HepG2 (cell line): ENCODE measurements around a stretch of chr6.

DNA sequence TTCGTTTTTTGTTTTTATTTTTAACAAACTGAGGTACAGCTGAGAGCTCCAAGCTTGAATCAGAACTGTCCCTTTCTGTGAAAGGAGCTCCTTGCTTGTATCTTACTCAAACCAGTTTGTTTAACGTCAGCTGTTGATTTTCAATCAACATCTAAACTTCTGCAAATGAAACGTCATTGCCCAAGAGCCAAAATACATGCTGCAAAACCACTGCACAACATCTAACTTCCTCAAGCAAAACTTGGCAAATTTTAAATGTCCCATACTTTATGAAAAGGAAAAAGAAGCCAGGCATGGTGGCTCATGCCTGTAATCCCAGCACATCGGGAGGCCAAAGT, 15.2 kb downstream of the VNN2 start:
- RRBS, 2 experiments: no CpG with 5 or more reads among the region's 4 CpGs
CAGE:
- cytosol, long polyA minus RNA: no peak
- cytosol, long polyA plus RNA: no peak
- long polyA plus RNA: no peak
- nucleus, long polyA minus RNA: no peak
- nucleus, long polyA plus RNA: no peak

- RRBS, 2 experiments: no CpG with 5 or more reads among the region's 8 CpGs
CAGE:
- cytosol, long polyA minus RNA: no peak
- cytosol, long polyA plus RNA: no peak
- long polyA plus RNA: no peak
- nucleus, long polyA minus RNA: no peak
- nucleus, long polyA plus RNA: no peak
Measured at GRCh38 chr6:133594586-133594955, 294.3 kb upstream of the TCF21 start.

DNA sequence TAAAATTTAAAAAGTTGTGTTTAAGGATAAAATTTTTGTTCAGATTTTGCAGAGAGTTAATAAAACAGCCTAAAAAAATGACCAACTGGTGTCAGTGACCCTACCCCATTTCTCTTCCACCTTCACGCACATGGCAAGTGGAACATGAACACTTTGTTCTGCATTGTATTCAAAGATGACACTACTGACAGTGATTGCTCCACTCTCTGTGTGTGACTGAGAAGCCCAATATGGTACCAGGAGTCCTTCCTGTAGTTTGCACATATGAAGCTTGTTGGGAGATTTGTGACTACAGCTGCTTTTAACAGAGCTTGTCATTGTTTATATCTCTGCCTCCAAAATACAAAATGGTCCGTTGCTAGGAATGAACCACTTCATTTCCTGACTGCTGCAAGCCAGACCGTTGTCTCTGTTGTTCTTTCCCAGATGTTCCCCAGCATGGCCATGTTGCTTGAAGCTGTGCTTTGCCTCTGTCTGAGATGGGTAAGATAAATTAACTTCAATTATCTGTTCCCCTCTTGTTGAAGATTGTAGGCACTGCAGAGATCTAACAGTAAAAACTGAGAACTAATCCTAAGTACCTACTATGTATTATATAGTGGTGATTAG, 140.2 kb upstream of the TCF21 start:
- RRBS, 2 experiments: no CpG with 5 or more reads among the region's 3 CpGs
CAGE:
- cytosol, long polyA minus RNA: no peak
- cytosol, long polyA plus RNA: no peak
- long polyA plus RNA: no peak
- nucleus, long polyA minus RNA: no peak
- nucleus, long polyA plus RNA: no peak

DNA sequence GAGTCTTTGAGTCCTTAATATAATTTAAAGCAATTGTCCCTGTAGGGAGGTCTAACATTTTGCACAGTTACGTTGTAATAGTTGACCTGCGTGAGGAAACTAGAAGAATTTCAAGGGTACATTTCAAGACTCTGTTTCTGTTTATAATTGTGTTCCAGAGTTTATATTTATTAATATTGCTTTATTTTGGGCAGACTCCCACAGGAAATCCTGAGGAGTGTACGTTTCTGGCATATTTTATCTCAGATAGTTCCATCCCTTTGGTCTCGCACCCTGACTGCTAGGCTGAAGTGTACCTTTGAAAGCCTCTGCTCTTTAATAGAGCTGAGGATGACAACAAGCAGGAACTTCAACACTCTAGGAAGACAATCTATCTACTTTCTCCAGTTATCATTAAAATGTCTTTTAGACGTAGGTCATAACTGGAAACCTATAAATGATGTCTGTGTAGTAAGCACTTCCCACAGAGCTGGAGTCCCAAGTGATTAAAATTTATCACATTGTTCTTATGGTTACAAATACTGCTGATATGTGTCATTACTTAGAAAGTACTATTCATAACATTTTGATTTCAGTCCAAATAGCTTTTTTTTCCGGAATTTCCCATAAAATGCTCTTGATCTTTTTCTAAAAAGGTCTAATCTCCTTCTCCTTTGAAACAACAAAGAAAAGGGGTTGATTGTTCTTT, 133.0 kb upstream of the TCF21 start:
- RRBS, 2 experiments: no CpG with 5 or more reads among the region's 6 CpGs
CAGE:
- cytosol, long polyA minus RNA: no peak
- cytosol, long polyA plus RNA: no peak
- long polyA plus RNA: no peak
- nucleus, long polyA minus RNA: no peak
- nucleus, long polyA plus RNA: no peak

GRCh38 chr6:134170770-134171411, 118.5 kb upstream of the SLC2A12 start:
- RRBS, 2 experiments: no CpG with 5 or more reads among the region's 13 CpGs
CAGE:
- cytosol, long polyA minus RNA: no peak
- cytosol, long polyA plus RNA: no peak
- long polyA plus RNA: no peak
- nucleus, long polyA minus RNA: no peak
- nucleus, long polyA plus RNA: no peak

DNA sequence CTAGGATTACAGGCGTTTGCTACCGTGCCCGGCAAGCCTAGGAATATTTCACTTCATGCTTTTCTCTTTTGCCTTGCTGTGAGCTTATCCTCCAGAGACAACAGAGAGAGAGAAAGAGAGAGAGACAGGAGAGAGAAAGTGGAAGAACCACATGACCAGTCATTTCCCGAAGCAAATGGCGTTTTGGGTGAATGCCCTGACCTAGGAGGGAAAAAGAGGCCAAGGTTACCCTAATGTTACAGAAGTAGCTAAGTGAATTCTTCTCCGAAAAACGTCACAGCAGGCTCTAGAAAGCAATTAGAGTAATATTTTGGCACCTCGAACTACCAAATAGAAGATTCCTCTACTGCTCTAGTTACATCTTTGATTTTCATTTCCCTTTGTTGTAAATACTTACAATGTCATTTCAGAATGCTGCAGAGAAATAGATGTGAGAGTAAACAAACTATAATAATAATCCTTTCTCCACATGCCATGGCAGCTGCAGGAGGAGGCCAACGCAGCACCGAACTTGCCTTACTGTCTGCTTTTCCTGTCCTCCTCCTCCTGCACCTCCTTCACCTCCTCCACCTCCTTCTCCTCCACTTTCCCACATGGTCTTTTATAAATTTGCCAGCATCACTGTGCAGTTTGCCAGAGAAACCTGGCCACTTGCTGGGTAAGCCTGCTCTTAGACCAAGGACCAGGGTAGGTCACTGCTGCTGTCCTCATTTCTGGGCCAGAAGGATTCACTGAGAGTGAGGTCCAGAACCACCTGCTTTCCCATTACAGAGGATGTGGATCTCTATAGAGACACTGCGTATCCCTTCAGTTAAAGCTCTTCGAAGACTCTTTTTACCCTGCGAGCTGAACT, 8.9 kb downstream of the SGK1 start:
- RRBS, 2 experiments: no CpG with 5 or more reads among the region's 13 CpGs
CAGE:
- cytosol, long polyA minus RNA: no peak
- cytosol, long polyA plus RNA: no peak
- long polyA plus RNA: no peak
- nucleus, long polyA minus RNA: no peak
- nucleus, long polyA plus RNA: no peak

DNA sequence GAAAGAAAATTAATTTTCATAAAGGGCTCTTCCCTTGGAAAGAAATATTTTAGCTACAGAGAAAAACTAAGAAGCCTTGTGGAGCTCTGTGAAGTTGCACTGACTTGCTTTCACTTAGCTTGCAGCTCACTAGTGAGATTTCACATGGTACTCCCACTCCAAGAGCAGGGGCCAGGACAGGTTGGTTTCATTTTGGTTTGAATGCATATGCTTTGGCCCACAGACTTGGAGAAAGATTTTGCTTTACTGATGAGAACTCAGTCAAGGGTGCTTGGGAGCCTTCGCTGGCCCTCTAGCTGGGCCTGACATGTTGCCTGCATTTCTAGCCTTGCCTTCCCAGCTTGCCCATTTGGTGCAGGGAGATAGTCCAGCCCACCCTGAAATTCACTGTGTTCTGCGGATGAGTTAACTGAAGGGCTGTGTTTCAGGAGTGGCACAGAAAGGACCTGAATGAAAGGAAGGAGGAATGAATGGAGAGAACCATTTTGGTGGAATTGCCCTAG, 2.0 kb downstream of the SGK1 start:
- RRBS, 2 experiments: no CpG with 5 or more reads among the region's 2 CpGs
CAGE:
- cytosol, long polyA minus RNA: no peak
- cytosol, long polyA plus RNA: no peak
- long polyA plus RNA: no peak
- nucleus, long polyA minus RNA: no peak
- nucleus, long polyA plus RNA: no peak

DNA sequence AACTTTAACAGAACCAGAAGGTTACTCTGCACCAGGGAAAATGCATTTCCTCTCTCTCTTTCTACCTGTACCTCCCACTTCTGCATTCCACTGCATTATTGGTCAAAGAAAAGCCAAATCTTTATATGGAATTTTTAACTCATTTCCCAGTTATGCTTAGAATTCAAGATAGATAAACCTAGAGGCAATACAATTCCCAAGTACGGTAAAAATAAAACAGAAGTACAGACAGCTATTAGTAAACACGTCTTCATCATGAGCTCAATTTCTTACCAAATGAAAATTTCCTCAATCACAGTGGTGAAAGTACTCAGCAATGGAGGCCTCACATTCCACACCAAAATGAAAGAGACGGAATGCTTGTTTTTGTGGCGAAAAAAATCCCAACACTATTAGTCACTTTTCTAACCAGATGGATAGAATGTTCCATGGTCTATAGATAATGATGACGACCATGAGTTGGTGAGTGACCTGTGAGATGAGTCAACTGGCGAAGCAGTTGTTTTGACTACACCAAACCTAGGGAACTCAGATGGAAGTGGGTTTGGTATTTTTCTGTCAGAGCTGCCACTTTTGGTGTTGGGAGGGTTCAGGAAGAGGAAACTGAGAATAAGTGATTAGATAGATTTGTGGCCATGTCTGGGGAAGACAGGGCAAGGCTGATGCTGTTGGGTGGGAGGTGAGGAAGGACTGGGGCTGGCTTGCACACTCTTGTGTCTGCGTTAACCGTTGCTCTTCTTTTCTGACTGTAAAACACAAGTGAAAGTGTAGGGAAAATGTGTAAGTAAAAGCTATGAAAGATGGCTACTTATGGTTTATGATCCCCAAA, 104.8 kb upstream of the SGK1 start:
- RRBS, 2 experiments: no CpG with 5 or more reads among the region's 8 CpGs
CAGE:
- cytosol, long polyA minus RNA: no peak
- cytosol, long polyA plus RNA: no peak
- long polyA plus RNA: no peak
- nucleus, long polyA minus RNA: no peak
- nucleus, long polyA plus RNA: no peak

DNA sequence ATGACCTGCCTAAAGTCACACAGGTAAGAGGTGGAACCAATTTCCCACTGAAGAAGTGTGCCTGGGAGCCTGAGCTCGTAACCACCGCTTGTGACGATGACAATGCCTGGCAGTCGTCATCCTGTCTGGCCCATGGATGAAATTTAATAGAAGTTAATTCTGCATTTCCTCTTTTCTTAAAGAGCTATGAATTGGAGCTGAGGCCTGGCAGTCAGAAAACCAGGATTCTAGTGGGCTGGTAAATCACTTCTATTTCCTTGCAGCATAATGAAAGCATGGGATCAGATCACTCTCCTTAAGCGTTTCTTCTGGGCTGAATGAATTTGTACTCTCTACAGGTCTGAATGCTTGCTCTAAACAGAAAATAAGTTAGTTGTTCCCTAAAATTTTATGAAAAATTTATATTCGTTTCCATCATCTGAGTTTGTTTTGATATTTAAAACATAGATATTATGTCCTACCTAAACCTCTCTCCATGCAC, 200.0 kb upstream of the SGK1 start:
- RRBS, 2 experiments: no CpG with 5 or more reads among the region's 6 CpGs
CAGE:
- cytosol, long polyA minus RNA: no peak
- cytosol, long polyA plus RNA: no peak
- long polyA plus RNA: no peak
- nucleus, long polyA minus RNA: no peak
- nucleus, long polyA plus RNA: no peak

GRCh38 chr6:134539782-134540539, 222.0 kb upstream of the SGK1 start:
- RRBS, 2 experiments: no CpG with 5 or more reads among the region's 10 CpGs
CAGE:
- cytosol, long polyA minus RNA: no peak
- cytosol, long polyA plus RNA: no peak
- long polyA plus RNA: no peak
- nucleus, long polyA minus RNA: no peak
- nucleus, long polyA plus RNA: no peak

DNA sequence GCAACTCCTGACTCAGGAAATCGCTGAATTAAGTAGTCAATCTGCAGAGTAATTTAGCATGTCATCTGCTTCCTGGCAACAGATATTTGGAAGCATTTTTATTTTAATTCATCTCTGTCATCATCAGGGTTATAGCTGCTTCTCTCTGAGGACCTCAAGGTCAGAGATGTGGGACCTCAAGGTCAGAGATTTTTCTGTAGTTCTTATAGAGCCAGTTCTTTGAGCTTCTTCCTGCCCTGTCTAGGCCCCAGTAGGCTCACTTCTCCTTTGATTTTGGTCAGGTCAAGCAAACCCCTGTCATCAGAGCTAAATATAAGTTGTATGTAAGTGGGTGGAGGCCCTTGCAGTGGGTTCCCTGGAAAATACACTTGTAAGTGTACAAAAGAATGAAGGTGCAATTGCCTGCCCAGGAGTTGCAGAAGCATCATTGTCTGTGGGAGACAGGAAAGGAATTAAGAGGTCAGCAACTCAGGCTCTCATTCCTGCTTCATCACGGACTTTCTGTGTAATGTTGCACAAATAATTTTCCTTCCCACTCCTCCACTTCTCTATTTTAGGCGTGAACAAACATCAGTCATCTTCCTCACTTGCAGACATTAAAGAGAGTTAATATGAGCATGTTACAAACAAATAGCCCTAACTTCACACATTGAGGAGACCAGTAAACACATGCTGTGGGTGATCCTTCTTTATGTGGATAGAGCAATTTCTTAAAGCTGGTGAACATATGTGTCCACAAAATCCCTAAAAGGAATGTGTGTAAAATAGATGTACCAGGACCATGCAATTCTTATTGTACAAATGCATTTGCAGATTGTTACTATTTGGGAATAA, 229.2 kb downstream of the ALDH8A1 start:
- RRBS, 2 experiments: no CpG with 5 or more reads among the region's 3 CpGs
CAGE:
- cytosol, long polyA minus RNA: no peak
- cytosol, long polyA plus RNA: no peak
- long polyA plus RNA: no peak
- nucleus, long polyA minus RNA: no peak
- nucleus, long polyA plus RNA: no peak

GRCh38 chr6:134740390-134741077, 209.4 kb downstream of the ALDH8A1 start:
- RRBS, 2 experiments: no CpG with 5 or more reads among the region's 4 CpGs
CAGE:
- cytosol, long polyA minus RNA: no peak
- cytosol, long polyA plus RNA: no peak
- long polyA plus RNA: no peak
- nucleus, long polyA minus RNA: no peak
- nucleus, long polyA plus RNA: no peak

GRCh38 chr6:134853606-134853959, 96.3 kb downstream of the ALDH8A1 start:
- RRBS, 2 experiments: no CpG with 5 or more reads among the region's 5 CpGs
CAGE:
- cytosol, long polyA minus RNA: no peak
- cytosol, long polyA plus RNA: no peak
- long polyA plus RNA: no peak
- nucleus, long polyA minus RNA: no peak
- nucleus, long polyA plus RNA: no peak

- RRBS, 2 experiments: no CpG with 5 or more reads among the region's 6 CpGs
CAGE:
- cytosol, long polyA minus RNA: no peak
- cytosol, long polyA plus RNA: no peak
- long polyA plus RNA: no peak
- nucleus, long polyA minus RNA: no peak
- nucleus, long polyA plus RNA: no peak
Measured at GRCh38 chr6:134863703-134864119, 86.2 kb downstream of the ALDH8A1 start.

- RRBS, 2 experiments: no CpG with 5 or more reads among the region's 4 CpGs
CAGE:
- cytosol, long polyA minus RNA: no peak
- cytosol, long polyA plus RNA: no peak
- long polyA plus RNA: no peak
- nucleus, long polyA minus RNA: no peak
- nucleus, long polyA plus RNA: no peak
Measured at GRCh38 chr6:135122440-135122876, 58.6 kb upstream of the MYB start.

- RRBS, 2 experiments: no CpG with 5 or more reads among the region's 4 CpGs
CAGE:
- cytosol, long polyA minus RNA: no peak
- cytosol, long polyA plus RNA: no peak
- long polyA plus RNA: no peak
- nucleus, long polyA minus RNA: no peak
- nucleus, long polyA plus RNA: no peak
Measured at GRCh38 chr6:135194016-135194879, 13.1 kb downstream of the MYB start.

DNA sequence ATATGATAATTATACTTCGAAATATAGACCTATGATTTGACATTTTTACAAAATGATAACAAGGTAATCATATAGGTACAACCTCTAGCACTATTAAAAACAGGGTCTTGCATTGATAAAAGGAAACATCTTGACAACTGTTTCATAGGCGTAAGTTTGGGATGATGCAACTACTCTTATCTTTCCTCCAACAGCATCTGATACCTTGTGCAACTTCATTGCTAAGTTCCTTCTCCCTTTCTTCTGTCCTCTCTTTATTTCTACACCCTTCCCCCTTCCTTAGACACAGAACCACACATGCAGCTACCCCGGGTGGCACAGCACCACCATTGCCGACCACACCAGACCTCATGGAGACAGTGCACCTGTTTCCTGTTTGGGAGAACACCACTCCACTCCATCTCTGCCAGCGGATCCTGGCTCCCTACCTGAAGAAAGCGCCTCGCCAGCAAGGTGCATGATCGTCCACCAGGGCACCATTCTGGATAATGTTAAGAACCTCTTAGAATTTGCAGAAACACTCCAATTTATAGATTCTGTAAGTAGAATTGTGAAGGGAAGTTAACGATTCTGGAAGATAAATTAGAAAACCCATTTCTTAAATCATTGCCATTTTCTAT, 14.5 kb downstream of the MYB start:
- RRBS, 2 experiments: no CpG with 5 or more reads among the region's 9 CpGs
CAGE:
- cytosol, long polyA minus RNA: no peak
- cytosol, long polyA plus RNA: no peak
- long polyA plus RNA: no peak
- nucleus, long polyA minus RNA: no peak
- nucleus, long polyA plus RNA: no peak

DNA sequence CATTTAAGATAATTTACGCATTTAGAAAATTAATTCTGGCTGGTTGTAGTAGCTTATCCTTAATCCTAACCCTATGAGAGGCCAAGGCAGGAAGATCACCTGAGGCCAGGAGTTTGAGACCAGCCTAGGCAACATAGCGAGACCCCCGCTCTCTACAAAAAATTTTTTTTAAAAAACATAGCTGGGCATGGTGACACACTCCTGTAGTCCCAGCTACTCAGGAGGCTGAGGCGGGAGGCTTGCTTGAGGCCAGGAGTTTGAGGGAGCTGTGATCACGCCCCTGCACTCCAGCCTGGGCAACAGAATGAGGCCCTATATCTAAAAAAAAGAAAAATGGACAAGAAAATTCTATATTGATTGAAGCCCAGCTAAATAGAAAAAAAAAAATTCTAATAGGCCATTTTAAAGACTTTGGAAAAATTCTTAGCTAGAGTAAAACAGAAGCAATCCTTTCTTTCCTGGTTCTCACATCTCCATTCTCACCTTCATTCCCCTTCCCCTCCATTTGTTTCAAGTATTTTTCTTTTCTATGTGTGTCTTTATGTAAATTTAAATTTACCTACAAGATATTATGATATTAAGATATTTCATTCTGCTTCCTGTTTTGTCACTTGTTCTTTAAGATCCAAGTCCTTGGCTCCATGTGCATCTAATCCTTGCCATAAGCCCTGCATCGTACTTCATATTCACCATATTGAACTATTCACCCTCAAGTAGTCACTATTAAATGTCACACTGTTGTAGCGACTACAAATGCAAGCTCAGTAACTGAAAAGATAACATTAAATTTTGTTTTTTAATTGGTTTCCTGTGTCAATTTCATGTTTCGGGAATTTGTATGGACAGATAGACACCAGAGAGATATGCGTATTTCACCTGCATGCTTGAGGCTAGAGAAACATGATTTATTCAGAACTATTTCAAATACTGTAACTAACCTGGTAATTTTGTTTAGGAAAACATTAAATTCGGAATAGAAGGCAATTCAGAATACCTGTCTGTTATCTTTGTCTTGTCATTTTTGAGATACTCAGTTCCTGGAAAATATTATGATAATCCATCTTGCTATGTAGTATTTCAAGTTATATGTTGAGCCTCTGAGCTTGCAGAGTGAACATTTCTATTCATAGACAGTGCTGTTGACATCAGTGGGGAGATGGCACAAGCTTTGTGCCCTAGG, 33.2 kb downstream of the MYB start:
- RRBS, 2 experiments: no CpG with 5 or more reads among the region's 10 CpGs
CAGE:
- cytosol, long polyA minus RNA: no peak
- cytosol, long polyA plus RNA: no peak
- long polyA plus RNA: no peak
- nucleus, long polyA minus RNA: no peak
- nucleus, long polyA plus RNA: no peak

DNA sequence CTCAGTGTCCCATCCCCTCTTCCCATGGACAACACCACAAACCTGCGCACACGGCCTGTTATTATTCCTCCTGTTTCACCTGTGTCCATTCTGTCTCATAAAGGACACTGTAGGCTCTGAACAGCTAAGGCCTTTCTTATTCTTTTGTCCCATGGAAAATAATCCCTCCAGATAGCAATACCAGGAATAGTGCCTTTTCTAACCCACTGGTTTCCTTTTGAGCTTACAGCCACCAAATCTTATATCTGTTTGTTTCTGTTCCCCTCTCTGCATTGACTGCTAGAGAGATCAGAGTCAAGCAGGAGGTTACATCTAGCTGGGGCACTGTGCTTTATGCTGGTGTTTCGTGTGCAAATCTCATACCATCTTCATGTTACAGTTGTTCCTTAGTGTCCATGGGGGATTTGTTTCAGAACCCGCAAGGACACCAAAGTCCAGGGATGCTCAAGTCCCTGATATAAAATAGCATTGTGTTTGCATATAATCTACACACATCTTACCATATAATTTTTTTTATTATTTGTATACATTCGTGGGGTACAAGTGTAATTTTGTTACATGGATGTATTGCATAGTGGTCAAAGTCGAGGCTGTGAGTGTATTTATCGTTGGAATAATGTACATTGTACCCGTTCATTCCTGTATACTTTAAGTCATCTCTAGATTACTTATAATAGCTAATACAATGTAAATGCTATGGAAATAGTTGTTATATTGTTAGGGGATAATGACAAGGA, 34.9 kb downstream of the MYB start:
- RRBS, 2 experiments: no CpG with 5 or more reads among the region's 8 CpGs
CAGE:
- cytosol, long polyA minus RNA: no peak
- cytosol, long polyA plus RNA: no peak
- long polyA plus RNA: no peak
- nucleus, long polyA minus RNA: no peak
- nucleus, long polyA plus RNA: no peak

DNA sequence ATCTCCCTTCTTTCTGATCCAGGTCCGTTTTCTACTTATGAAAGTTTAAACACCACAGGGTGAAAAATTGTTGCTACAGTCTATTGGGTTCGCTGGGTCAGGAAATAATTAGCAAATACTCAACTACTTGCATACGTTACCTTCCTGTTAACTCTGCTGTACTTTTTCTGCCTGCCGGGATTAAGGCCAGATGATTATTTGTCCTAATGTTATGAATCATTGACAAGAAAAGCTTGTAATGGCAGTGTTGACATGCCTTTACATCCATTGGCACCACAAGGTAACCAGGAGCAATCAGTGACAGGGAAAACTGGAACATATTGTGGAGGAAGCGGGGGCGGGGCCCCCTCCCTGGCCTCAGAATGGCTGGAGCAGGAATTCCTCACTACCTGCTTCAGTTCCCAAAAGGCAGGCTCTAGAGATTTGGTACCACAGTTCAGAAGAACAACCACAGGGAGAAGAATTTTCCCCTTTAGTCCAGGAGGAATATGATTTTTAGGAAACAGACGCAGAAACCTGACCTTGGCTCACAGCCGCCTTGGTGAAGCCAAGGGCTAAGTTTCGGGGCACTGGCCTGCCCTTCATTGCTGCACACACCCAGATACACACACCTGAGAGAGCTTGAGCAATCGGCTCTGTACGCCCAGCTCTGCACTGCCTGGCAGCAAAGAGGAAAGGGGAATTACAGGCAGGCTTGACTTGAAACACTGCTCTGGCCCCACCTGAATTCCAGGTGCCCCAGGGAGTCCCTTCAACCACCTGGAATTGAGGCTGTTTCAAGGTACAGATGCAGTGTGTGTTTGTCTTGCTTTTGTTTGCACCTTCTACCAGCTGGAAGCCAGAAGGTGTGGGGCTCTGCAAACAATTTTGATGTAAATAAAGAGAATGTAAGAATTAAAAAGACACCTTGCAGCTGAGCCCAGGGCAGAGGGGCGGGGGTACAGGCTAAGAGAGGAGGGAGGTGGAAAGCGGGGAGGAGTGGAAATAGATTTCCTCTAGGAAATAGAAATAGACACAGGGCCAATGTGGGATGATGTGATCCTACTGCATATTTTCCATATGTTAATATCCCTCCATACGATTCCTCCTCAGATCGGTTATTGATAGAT, 89.8 kb downstream of the MYB start:
- RRBS, 2 experiments: no CpG with 5 or more reads among the region's 15 CpGs
CAGE:
- cytosol, long polyA minus RNA: no peak
- cytosol, long polyA plus RNA: no peak
- long polyA plus RNA: no peak
- nucleus, long polyA minus RNA: no peak
- nucleus, long polyA plus RNA: no peak